Progenitor cell of endocrine pancreas (in vitro differentiated cells): ENCODE measurements around the genes KIRREL2, SYNE4 and TBCB.

DNA sequence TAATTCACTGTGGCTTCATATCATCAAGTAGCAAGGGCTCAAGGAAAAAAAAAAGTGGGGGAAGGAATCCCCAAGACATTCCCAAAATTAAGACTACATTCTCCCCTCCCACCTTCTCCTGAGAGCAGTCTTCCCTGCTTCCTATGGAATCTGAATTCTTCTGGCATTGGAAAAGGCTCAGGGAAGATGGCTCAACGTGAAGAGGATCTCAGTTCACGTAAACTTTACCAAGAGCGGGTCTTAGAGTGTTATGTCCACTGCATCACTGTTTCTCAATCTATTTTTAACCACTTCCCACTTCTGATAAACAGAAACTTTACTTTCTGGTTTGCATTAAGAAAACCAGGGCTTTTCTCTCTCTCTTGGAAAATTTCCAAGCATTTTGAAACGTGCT lies 11.8 kb upstream of the FFAR2 start:
- PRO-cap: no peak

GRCh38 chr19:35513953-35514642 lies 649 bp upstream of the DMKN start:
- PRO-cap: no peak

DNA sequence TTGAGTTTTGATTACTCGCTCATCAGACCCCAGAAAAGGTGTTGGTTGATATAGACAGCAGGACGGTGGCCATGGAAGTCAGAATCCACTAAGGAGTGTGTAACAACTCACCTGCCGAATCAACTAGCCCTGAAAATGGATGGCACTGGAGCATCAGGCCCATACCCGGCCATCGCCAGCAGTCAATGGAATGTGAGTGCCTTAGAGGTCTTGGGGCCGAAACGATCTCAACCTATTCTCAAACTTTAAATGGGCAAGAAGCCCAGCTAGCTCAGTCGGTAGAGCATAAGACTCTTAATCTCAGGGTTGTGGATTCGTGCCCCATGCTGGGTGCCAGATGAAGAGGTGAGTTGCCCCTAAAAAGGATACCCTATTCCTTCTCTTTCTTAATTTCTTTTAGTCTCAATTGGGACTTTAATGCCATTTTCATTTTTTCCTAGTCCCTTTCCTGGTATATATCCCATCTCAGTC lies 10.3 kb upstream of the PMIS2 start:
- PRO-cap: no peak

DNA sequence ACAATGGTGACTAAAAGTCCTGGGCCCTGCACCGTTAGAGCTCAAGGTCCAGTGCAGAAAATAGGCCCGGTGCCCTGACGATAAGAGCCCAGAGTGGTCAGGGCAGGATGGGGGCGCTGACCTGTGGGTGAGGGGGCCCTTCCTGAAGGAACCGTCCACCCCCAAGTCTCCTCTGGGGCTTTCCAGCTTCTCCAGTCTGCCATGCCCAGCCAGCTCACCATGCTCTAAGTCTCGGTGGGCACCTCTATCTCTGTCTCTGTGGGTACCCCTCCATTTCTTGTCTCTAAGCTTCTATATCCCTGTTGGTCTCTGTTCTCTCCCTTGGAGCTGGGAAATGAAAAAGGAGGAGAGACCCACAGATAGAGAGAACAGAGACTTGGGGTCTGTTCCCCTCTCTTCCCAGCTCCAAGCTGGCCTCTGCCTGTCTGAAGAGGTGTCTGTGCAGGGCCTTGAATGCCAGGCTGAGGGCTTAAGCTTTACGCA lies 3.5 kb upstream of the ETV2 start:
- PRO-cap: no peak

DNA sequence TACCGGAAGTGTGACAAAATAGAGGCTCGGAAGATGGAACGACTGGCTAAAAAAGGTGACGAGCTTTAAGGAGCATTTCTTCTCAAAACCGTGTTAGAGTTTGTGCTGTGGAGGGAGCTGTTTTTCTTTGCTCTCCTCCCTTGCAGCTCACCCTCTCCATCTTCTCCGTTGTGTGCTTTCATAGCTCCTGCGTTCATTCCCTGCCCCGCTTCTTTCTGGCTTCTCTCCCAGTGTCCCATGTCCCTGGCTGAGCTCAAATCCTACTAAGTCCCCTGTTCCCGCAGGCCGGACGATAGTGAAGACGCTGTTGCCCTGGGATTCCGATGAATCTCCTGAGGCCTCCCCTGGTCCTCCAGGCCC lies 5.6 kb downstream of the KMT2B start:
- PRO-cap: no peak

DNA sequence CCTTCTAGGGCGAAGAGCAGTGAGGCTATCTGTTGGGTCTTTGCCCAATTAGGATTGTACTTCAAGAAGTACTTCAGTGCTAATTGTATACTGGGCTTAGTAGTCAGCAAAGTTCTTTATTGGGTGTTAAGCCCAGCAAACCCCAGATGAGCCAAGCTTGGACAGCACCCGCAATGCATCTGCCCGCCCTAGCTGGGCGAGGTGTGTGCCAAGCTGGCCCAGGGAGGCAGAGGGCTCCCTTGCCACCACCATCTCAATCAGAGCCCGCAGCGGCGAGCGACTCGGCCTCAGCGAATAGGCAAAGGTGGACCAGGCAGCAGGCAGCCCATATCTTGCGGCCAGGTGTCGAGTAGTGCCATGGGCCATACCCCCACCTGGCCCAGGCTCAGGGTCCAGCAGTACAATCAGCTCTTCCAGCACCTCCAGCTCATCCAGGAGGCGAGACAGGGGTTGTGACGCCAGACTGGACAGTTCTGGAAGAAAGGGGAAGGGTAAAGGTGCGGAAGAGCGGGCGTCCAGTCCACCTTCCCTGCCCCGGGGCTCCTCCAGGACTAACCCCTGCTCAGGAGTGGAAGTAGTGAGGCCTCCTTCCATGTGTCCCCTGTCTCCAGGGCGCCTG lies 3.0 kb downstream of the IGFLR1 start:
- PRO-cap: no peak

GRCh38 chr19:35768291-35769027 lies 6.9 kb upstream of the ARHGAP33 start:
- PRO-cap: no peak

DNA sequence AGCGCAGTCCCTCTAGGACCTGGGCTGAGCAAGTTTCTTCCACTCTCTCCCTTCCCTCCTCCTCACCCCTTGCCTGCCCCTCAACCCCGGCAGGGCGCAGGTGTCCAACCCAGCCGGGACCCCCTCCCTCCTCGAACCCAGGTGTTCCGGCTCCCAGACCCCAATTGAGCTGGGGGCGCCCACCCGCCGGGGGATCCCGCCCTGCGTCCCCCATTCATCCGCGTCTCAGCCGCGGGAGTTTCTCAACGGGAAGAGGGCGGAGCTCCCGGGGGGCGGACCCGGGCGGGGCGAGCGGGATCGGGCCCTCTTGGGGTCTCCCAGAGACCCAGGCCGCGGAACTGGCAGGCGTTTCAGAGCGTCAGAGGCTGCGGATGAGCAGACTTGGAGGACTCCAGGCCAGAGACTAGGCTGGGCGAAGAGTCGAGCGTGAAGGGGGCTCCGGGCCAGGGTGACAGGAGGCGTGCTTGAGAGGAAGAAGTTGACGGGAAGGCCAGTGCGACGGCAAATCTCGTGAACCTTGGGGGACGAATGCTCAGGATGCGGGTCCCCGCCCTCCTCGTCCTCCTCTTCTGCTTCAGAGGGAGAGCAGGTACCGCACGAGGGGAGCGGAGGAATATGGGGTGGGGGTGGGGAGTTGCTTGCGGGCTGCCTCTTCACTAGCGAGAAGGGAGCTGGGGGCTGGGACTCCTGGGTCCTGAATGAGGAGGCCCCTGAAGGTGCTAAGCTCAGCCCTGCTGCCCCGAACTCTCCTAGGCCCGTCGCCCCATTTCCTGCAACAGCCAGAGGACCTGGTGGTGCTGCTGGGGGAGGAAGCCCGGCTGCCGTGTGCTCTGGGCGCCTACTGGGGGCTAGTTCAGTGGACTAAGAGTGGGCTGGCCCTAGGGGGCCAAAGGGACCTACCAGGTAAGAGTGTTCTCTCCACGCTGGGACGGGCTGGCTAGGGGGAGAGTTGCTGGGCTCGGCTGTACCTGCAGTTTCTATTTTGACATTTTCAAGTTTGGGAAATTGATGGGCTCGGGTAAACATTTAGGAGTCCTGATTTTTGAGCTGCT lies at the start of gene KIRREL2:
KIRREL2 (plus strand) TSS at position 320 of the 1,052 bp plus-strand sequence.
- PRO-cap: bidirectional peak, plus-strand start at position 344 of the sequence, minus-strand start at position 166 of the sequence; bidirectional peak, plus-strand start at position 378 of the sequence, minus-strand start at position 404 of the sequence; unidirectional peak, minus-strand start at position 827 of the sequence

- PRO-cap: no peak
These were observed 810 bp downstream of the APLP1 start for GRCh38 chr19:35869086-35869682.

- PRO-cap: bidirectional peak, plus-strand start at chr19:35869882, minus-strand start at chr19:35869774
These were observed 1.6 kb downstream of the APLP1 start for GRCh38 chr19:35869683-35870616.

GRCh38 chr19:35890720-35891429 lies 11.5 kb upstream of the HCST start:
- PRO-cap: no peak

GRCh38 chr19:35931135-35932283 lies 4.7 kb upstream of the LRFN3 start:
- PRO-cap: unidirectional peak, minus-strand start at chr19:35931453

DNA sequence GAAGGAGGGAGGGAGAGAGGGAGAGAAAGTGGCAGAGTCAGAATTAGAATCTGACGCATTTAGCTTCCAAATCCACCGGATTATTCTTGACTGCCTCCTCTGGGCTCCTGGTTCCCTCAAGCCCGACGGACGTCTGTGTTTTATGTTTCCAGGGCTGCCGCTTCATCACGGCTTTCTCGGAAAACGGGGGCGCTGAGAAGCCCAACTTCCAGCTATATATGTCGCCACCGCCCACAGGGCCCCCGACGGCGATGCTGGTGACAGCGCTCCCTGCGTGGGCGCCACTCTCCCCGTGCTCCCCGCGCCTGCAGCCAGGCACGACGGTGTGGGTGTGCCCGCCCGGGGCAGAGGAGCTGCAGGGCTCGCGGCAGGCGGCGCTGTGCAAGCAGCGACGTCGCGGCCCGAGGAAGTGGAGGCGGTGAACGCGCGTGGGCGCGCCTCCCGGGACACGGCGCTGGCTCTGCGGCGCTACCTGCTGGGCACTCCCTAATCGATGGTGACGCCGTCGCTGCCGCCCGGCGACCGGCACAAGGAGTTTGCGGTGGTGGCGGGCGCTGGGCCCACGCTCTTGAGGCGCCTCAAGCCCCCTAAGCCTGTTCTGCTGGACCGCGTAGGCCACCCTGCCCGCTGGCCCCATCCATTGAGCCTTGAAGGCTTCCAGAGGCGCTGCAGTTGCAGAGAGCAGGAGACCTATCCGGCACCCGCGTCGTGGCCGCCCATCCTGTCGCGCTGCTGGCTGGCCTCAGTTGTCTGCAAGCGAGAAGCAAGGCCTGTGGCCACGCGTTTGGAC lies 22.9 kb downstream of the LRFN3 start:
- PRO-cap: no peak

DNA sequence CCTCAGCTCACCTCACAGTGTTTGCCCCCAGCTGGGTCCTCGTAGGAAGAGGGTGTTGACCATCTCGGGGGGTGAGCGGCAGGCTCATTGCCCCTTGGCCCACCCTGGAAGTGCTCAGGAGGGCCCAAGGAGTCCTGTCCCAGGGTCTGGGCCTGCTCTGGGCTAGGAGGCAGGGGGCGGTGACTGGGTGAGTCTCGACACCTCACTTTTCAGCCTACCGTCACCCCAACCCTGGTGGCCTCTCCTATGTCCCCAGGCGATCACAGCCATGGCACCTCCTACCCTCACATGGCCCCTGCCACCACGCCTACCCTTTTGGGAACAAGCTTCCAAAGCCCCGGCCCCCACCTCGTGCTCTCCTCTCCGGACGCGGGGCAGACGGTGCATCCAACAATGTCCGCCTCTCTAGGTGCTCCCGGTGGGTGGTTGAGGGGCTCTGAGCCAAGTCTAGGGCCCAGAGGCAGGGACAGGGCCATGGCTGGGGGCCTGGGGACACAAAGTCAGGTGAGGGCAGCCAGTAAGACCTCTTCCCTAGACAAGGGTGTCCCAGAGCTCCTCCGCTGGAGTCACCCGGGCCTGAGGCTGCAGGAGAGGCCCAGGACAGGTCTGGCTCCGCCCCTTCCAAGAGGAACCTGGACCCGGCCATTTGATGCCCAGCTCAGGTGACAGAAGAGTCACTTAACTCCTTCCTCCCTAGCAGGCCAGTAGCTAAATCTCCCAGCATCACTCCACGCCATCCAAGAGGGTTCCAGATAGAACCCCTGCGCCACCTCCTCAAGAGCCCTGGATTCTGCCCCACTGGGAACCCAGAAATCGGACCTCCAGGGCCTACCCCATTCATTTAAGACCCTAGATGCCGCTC lies at the start of gene SYNE4:
SYNE4 (minus strand) TSS at position 608 of the 862 bp plus-strand sequence.
- PRO-cap: bidirectional peak, plus-strand start at position 677 of the sequence, minus-strand start at position 608 of the sequence

DNA sequence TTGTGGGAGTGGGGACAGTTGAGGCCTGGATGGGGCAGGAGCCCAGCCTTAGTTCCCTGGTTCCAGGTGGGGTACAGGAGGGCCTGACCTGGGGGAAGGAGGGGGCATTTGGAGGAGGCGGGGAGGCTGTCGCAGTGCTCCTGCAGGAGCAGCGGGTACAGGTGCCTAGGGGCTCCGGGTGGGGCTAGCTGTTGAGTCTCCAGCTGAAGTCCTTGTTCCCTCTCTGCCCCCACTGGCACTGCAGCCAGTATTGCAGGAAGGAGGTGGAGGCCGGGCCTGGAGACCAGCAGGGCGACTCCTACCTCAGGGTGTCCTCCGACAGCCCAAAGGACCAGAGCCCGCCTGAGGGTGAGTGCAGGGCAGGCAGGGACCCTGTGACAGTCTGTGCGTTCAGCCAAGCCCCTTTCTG lies 10.0 kb upstream of the OVOL3 start:
- PRO-cap: no peak

DNA sequence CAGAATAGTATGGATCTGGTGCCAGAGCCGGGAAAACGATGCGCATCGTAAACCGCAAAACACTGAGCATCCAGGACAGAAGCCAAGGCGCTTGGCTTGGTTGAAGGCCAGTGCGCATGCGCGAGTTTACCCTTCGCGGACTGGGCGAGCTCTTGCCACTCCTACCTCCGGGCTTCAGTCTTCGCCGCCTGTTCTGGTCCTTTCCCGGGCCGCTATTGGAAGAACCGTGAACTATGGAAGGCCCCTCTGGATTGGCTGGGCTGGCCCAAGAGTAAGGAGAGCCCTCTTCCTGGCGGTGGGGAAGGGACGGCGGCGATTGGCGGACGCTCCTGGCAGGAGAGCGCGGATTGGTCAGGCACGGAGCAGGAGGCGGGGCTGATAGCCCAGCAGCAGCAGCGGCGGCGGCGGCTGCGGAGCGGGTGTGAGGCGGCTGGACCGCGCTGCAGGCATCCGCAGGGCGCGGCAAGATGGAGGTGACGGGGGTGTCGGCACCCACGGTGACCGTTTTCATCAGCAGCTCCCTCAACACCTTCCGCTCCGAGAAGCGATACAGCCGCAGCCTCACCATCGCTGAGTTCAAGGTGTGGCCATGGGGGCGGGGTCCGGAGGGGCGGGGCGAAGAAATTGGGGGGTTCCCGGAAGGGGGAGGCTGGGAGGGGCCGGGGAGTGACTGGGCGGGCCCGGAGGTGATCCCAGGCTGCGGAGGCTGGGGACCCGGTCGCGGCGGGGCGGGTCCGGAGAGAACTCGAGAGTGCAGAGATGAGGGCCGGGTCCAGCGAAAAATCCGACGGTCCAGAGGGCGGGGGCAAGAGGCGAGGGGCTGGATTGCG lies at the start of gene TBCB:
TBCB (plus strand) TSS at position 375 of the 830 bp plus-strand sequence.
- PRO-cap: bidirectional peak, plus-strand start at position 449 of the sequence, minus-strand start at position 102 of the sequence

DNA sequence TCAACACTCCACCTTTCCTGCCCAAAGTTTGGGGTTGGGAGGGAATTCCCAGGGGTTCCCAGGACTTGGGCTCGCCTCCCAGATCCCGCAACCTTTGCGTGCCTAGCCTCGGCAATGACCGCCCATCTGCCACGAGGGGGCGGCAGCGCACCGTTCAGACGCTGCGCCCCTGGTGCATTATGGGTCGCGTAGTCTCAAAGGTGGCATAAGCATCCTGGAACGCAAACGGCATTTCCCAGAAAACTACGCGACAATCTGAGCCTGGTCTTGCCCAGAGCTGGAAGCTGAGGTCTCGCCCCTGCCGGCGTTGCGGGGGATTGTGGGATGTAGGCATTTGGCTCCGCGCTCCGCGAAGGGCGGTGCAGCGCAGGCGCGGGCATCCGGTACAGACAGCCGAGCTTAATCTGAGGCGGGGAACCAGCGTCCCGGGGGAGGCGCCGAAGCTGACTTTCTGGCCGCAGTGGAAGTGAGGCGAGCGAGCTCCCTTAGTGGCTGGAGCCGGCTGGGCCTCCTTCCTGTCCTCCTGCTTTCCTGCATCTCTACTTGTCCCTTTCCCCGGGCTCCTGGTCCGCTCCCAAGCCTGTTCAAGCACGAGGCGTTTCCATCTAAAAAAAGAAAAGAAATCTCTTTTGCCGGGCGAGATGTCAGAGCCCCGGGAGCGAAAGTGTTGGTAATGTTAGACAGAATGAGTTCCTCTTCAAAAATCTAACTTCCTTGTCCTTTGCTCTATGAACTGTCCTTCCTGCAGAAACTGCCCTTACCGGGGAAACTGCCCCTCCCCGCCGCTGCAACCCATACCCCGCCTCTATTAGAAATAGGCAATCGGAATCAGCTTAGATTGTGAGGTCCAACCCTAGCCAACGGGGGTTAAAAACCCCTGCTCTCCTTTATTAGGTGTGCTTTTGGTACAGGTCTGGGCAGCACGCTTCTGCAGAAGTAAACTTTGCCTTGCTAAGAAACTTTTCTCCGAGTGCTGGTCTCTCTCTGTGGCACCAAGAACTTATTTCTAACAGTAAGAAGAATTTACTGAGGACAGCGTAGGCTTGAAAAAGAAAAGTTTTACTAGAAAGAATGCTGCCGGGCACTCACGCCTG lies 11.8 kb upstream of the CAPNS1 start:
- PRO-cap: bidirectional peak, plus-strand start at position 253 of the sequence, minus-strand start at position 257 of the sequence

GRCh38 chr19:36182548-36183894 lies 30.8 kb upstream of the COX7A1 start:
- PRO-cap: no peak

DNA sequence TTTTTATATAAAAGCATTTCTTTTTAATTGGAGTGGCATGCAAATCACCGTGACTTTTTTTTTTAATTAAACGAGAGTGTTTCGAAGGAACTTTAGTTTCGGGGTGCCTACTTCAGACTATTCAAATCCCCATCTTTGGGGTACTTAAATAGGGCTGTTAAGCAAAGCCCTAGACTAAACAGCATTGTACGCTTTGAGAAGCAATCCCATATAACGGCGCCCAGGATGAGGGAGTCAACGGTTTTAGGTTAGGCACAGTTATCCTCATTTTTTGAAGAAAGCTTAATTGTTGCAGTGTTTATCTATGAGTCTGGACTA lies 659 bp downstream of the ZNF146 start:
- PRO-cap: no peak

- PRO-cap: unidirectional peak, plus-strand start at chr19:36330893
These were observed 48.4 kb downstream of the ZFP14 start for GRCh38 chr19:36330519-36331162.